Hair follicular keratinocyte (primary cell): Measurements from ENCODE around the gene RASSF3.

DNA sequence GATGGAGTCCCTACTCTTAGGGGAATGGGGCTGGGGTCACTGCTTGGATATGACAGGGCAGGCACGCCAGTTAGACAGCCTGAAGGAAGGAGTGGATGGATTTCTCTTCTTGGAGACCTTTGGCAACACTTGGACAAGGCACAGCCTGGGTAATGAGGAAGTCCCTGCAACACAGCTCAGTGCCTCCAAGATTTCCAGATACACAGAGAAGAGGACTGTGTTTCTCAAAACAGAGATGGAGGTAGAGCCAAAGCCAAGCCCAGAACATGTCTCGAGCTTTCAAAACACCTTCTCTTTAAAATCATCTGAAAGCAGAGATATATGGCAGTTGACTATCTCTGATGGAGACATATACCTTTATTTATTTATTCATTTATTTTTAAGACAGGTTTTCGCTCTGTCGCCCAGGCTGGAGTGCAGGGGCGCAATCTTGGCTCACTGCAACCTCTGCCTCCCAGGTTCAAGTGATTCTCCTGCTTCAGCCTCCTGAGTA is 46.2 kb upstream of the CTDSP2 start:
- RAMPAGE, long total RNA: no peak

GRCh38 chr12:57896397-57897459 is 44.6 kb upstream of the ATP23 start:
- RAMPAGE, long total RNA: no peak

DNA sequence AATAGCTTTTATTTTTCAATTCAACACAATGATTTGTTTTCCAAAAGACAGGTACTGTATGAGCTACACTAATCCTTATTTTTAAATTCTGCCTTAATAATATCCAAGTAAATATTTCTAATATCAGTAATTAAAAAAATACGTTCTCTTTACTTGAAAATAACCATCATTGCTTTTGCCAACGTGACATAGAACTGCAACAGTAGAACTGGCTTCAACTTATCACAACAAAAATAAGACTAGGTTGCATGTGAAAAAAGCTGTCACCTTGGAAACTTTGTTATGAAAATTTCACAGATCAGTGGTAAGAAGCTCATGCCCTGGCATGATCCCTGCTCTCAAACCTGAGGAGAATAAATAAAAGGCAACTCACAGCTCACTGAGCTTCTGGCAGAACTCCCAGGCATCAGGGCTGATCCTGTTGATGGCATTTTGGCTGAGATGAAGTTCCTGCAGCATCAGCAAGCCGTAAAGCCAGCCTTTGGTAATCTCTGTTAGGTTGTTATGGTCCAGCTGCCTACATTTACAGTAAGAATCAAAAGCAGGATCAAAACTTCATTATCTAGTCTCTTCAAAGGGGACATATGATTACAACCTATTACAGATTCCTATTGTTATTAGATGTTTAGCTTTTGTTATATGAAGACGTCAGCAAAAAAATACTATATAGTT is 32.2 kb downstream of the LRIG3 start:
- RAMPAGE, long total RNA: no peak

GRCh38 chr12:58949615-58950814 is 29.7 kb upstream of the LRIG3 start:
- RAMPAGE, long total RNA: no peak

- RAMPAGE, long total RNA: no peak
Measured at GRCh38 chr12:59078802-59079421, 158.6 kb upstream of the LRIG3 start.

GRCh38 chr12:59595667-59595966 is 212 bp upstream of the SLC16A7 start:
- RAMPAGE, long total RNA: no peak

GRCh38 chr12:62711635-62712558 is 223.1 kb downstream of the PPM1H start:
- RAMPAGE, long total RNA: no peak

GRCh38 chr12:62934223-62934814 is 631 bp downstream of the PPM1H start:
- RAMPAGE, long total RNA: no peak

DNA sequence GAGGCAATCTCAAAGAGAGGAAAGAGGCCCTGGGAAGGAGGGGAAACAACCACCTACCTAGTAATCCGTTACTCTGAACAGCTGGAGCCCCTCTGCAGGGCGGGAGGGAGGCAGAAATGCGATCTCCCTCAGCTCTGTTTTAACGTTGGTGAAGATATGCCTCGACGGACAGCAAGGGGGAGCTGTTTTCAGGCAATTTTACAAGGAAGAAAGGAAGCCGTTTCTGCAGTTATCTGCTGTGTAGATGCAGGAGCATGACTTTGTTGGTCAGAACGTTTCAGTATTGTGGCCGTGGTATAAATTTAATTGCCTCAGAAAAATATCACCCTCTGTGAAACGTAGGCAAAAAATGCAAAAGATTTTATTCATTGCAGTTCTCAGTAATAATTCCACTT is 1.1 kb upstream of the AVPR1A start:
- RAMPAGE, long total RNA: no peak

- RAMPAGE, long total RNA: no peak
Measured at GRCh38 chr12:63998890-63999618, 154.6 kb downstream of the SRGAP1 start.

DNA sequence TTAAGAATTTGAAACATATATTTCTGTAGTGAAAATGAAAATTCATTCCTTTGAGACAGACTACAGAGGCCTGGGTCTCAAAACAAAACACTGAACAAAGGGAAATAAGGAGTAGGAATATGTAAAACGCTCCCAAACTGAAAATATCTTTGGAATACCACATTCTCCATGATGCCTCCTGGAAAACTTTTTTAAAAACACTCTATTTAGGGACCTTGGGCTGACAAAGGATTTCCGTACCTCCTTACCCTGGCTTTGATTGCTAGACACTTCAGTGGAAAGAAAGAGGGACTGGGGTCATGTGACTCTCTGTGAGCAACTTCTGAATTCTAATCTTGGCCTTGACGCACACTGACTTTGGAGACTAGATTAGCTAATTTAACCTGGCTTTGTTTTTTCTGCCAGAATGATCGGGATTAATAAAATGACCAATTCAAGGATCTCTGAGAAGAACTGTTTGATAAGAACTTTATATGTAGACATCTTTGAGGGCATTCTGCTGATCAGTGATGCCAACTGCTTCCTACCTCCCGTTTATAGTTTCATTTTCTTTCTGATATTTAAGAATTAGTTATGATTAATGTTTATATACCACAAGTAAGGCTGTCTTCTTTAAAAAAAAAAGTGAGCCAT is 181.1 kb downstream of the SRGAP1 start:
- RAMPAGE, long total RNA: no peak

DNA sequence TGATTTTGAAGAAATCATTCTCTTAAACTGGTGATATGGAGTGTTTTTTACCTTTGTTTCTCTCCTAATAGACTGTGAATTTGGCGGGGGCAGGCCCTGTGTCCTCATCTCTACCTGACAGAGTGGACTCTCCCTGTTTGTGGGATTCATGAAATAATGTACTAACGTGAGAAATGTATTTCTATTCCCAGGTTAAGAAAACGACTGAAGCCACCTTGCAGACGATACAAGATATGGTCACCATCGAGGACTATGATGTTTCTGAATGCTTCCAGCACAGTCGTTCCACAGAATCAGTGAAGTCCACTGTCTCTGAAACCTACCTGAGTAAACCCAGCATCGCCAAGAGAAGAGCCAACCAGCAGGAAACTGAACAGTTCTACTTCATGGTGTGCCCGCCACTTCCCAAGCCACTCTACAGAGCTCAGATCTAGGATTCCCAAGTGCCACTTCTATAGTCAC is 143.3 kb downstream of the KICS2 start:
- RAMPAGE, long total RNA: no peak

GRCh38 chr12:64088360-64089165 is 133.5 kb downstream of the KICS2 start:
- RAMPAGE, long total RNA: no peak

- RAMPAGE, long total RNA: no peak
Measured at GRCh38 chr12:64583684-64584361, 26.5 kb upstream of the RASSF3 start.

- RAMPAGE, long total RNA: no peak
Measured at GRCh38 chr12:64610427-64610850, at the start of gene RASSF3. RASSF3 (plus strand) TSS chr12:64610495.

GRCh38 chr12:64652259-64652572 is 41.9 kb downstream of the RASSF3 start:
- RAMPAGE, long total RNA: no peak

DNA sequence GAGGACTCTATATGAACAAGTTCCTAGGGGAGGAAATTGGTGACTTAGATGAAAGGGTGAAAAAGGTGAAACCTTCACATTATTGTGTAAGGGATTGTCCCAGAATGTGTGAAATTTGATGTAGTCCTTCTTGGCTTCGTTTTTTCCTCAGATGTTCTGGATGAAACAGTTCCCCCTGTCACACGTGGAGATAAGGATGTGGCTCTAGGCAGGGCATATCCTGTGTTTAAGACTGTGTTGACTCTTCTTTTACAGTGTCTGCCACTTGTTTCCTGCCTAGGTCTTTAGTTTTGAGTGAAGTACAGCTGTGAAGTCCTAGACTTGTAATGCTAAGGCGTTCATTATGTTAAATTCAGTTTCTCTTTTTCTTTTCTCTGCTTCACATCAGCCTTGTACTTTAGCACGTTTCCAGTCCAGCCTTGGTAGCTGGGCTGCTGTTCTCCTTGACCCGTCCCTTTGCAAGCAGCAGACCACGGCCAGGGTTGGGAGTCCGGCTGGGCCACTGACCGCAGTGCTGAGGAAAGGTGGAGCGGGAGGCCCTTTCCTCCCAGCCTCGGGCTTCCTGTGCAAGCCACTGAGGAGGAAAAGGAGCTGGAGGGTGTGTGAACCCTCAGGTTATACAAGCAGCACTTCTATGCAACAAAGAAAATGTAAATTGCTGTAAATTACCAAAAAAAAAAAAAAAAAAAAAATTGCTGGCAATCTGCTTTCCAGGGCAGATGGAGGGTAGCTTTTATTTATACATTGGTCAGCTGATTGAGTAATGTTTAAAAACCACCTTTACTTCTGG is 59.1 kb downstream of the RASSF3 start:
- RAMPAGE, long total RNA: no peak

GRCh38 chr12:65145266-65145606 is 24.1 kb upstream of the WIF1 start:
- RAMPAGE, long total RNA: no peak

GRCh38 chr12:65283850-65284637 is 5.6 kb downstream of the MSRB3 start:
- RAMPAGE, long total RNA: no peak

DNA sequence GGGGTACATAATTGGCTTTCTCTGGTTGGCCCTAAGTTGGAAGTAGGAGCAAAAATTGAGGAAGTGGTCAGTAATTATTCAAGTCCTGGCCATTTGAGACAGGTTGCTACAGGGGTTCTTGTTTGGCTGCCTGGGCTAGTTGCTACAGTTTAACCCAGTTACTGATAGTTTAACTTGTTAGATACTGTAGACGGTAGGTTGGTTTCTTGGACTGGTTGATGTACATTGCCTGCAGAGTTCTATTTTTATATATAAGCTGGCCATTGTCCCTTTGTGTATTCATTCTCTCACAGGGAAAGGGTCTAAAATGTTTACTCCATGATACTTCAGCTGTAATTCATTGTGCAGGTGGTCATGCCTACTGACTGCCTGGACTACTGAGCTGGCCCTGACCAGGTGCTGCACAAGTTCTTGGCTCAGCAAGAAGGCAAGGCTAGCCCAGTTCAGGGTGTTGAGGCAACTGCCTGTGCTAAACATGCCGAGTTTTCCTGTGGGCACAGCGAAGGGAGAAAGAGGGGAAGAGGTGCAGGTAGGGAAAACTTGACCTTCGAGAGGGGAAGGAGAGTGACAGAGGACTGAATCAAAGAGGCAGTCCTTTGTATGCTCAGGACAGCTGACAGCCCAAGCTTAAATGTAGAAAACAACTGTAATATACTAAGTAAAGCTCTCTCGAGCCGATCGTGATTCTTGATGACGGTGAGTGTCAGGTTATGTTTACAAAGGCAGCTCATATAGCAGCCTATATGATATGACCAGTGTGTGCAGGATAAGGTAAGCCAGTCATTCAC is 2.4 kb downstream of the IRAK3 start:
- RAMPAGE, long total RNA: no peak